ENCODE measurements around a stretch of chr14.

DNA sequence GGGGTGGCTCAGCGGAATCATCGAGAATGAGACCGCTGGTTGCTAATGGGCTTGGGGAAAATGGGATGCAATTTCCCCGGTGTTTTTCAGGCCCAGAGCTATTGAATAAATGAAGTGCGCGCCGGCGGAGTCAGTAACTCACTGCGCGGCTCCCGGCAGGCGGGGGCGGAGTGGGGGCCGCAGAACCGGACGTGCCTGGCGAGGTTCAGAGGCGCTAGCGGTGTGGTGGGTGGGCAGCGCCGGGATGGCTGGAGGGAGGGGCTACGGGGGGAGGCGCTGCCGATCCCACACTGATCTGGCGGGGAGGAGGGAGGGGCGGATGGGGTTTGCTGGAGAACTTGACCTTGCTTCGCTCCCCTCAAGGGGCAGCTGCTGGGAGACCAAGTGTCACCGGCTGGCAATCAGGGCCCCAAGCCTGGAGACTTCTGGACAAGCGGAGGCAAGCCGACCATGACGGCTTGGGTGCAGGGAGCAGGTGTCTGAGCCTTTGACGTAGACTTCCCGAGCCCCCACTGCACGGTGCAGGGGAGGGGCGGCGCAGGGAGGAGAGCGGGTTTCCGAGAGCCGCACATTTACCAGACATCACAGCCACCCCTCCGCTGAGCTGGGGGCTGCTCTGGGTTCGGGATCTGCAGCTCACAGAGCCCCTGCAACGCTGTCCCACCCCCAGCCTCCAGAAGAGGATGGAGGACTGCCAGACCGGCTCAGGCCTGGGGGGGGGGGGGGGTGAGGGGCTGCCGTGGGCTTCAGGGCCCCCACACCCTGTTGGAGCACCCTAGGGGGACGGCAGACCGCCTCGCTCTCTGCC lies 174.1 kb upstream of the RTL1 start:
- PRO-cap = no peak

GRCh38 chr14:101201794-101202120 lies 298.2 kb upstream of the RTL1 start:
- PRO-cap = unidirectional peak, minus-strand start at chr14:101202027

GRCh38 chr14:101402886-101403733 lies 358.4 kb upstream of the PPP2R5C start:
- PRO-cap = no peak

DNA sequence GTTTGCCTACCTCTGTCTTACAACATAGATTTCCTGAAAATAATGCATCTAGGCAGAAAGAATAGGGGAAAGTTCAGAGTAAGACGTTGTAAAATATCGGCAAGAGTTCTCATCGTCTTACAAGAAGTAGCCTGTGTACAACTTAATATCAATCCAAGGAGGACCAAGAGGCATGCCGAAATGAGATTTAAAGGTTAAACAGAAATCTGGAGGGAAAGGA lies 355.9 kb upstream of the PPP2R5C start:
- PRO-cap = no peak

- PRO-cap = no peak
Observed at GRCh38 chr14:101458635-101459550, 302.6 kb upstream of the PPP2R5C start.

GRCh38 chr14:101496338-101496929 lies 265.1 kb upstream of the PPP2R5C start:
- PRO-cap = no peak

- PRO-cap = no peak
Observed at GRCh38 chr14:101526956-101527508, 234.5 kb upstream of the PPP2R5C start.

GRCh38 chr14:101583980-101584546 lies 177.4 kb upstream of the PPP2R5C start:
- PRO-cap = no peak

DNA sequence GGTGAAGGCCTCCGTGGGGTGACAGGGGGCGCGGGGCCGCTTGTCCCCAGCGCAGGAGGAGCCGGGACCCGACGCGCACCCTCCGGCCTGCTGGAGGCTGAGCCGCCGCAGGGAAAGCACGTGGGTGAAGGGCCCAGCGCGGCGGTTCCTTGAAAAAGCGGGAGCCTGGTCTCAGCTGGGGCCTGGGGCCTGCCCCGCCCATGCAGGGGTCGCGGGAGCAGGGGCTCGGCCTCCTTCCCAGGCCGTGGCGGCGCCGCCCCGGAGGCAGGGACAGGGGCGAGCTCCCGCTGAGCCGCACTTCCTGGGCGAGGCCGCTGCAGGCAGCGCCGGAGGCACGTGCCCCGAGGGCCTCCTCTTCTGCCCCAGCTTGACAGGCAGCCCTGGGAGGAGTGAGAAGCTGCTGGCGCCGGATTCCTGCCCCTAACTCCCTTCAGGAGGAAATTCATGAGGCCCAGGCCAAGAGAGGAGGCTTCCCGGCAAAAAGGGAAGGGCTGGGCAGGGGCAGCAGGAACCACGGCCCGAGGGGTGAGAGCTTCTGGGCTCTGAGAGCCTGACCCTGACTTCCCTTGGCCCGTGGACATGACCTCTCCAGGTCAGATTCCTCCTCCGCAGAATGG lies 55.4 kb upstream of the PPP2R5C start:
- PRO-cap = bidirectional peak, plus-strand start at position 372 of the sequence, minus-strand start at position 260 of the sequence

GRCh38 chr14:101707122-101708335 lies 54.0 kb upstream of the PPP2R5C start:
- PRO-cap = no peak

- PRO-cap = no peak
Observed at GRCh38 chr14:101731020-101732165, 30.1 kb upstream of the PPP2R5C start.

- PRO-cap = no peak
Observed at GRCh38 chr14:101767317-101768137, 6.0 kb downstream of the PPP2R5C start.

DNA sequence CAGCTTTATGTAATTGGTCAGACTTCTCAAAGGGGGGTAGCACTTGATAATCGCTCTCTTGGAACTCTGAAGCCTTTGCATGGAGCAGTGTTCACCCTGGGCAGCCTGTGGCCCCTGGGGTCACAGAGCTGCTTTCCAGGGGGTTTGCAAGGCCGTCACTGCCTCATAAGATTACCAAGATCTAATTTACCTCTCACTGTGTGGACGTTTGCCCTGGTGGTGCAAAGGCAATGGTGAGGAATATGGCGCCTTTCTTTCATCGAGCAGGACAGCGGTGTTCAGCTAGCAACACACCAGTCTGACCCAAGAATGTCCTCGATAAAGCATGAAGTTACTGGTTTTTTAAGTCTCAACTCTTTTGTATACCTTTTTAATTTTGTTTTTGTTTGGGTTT lies 57.7 kb downstream of the PPP2R5C start:
- PRO-cap = no peak

DNA sequence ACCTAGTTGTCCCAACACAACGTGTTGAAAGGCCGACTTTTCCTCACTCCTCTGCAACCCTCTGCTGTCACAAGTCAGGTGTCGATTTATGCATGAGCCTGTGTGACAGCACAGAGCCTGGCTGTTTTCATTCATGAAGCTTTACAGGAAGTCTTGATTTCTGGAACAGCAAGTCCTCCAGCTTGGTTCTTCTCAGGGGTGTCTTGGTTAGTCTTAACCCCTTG lies 88.2 kb downstream of the PPP2R5C start:
- PRO-cap = no peak

DNA sequence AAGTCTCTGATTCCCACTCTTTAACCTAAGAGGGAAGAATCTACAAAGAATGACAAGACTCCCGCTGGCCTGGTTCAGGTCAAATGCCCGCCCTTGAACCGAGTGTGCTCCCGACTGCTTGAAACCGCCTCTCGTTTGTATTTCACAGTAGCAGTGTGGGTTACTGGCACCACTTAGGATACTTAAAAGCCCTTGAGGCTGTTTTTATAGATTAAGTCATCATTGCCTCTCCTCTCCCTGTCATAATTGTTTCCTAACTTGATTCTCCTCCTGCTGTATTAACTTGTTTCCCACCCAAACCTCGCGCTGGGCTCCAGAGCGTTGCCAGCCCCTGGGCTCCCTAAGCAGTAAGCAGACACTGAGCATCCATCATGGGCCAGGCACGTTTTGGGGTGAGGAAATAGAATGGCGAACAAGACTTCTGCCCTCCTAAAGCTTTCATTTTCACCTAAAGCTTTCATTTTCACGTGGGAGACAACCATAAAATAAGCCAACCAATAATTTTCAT lies 97.3 kb downstream of the PPP2R5C start:
- PRO-cap = no peak

GRCh38 chr14:102004253-102004629 lies 39.9 kb downstream of the DYNC1H1 start:
- PRO-cap = no peak

- PRO-cap = no peak
Observed at GRCh38 chr14:102063050-102063507, 23.8 kb downstream of the HSP90AA1 start.

GRCh38 chr14:102080112-102081463 lies 6.3 kb downstream of the HSP90AA1 start:
- PRO-cap = no peak

- PRO-cap = no peak
Observed at GRCh38 chr14:102081464-102082307, 5.2 kb downstream of the HSP90AA1 start.

GRCh38 chr14:102085262-102086238 lies 1.3 kb downstream of the HSP90AA1 start:
- PRO-cap = no peak

Data from left cardiac atrium (tissue), 1 donor.